Mononuclear cell (primary cell): ENCODE measurements around the gene LSM5.

DNA sequence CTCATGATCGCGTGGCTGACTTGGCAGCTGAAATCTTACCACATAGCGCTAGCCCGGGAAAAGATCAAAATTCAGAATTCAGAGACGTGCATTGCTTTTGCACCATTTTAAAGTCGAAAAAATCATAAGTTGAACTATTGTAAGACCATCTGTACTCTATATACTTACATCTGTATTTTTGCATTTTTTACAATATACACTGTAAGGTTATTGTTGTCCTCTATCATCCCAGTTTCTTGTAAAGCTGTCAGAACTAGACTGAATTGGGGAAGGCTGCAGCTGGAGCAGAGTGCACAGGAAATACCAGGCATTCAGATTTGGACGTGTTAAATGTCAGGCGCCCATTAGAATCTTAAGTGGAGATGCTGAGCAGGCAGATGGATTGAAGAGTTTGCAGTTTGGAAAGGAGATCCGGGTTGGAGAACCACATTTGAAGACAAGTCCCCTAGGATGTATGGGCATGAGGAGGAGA is 40.3 kb downstream of the MTURN start:
- RRBS: no CpG with 5 or more reads among the region's 9 CpGs

- RRBS: no CpG with 5 or more reads among the region's 3 CpGs
Measured at GRCh38 chr7:30179004-30179447, 44.2 kb downstream of the MTURN start.

DNA sequence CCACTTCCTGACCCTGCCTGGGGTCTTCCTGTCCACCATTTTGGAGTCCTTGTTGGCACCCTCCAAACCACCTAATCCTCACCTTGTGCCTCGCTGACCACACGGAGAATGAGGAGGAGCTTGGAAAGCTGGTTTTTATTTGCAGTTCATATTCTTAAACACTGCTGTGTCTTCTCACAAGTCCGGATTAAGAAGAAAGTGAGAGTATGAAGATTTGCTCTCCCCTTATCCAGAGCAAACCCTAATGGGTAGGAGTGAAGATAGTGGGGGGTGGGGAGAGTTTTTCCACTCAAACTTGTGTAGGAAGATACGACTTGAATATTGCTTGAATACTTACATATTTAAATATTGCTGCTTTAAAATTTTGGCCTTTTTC is 29.7 kb upstream of the GGCT start:
- RRBS: no CpG with 5 or more reads among the region's 4 CpGs

GRCh38 chr7:30632156-30632461 is 37.4 kb downstream of the GARS1 start:
- RRBS: no CpG with 5 or more reads among the region's 7 CpGs

DNA sequence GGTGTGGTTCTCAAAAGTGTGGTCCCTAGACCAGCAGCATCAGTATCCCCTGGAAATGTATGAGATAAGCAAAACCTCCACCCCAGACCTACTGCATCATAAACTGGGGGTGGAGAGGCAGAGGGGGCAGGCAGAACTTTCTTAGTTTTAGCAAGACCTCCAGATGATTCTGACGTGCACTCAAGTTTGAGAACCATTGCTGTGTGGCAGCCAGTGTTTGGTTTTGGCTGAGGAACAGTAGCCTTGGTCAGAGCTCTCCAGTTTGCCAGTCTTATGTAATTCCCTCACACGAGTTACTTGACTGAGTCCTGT is 38.4 kb downstream of the GARS1 start:
- RRBS: no CpG with 5 or more reads among the region's 2 CpGs

GRCh38 chr7:30681164-30681703 is 1.0 kb downstream of the CRHR2 start:
- RRBS: no CpG with 5 or more reads among the region's 11 CpGs

- RRBS: no CpG with 5 or more reads among the region's 6 CpGs
Measured at GRCh38 chr7:30755648-30755907, 3.6 kb downstream of the INMT start.

- RRBS: no CpG with 5 or more reads among the region's 15 CpGs
Measured at GRCh38 chr7:30907597-30908435, 3.8 kb upstream of the AQP1 start.

DNA sequence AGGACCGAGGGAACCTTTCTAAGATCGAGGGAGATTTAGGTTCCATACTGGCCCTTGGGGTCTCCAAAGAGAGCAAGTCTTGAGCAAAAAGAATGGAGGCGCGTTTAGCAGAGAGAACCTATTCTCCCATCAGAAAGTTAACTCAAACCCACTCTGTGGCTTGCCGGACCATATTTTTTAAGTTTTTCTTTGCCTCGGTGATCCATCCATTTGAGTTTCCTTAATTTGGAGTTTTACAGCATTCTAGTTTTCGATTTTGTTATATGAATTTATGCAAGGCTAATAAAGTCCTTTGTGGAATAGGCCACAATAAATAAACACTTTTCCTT is 8.0 kb downstream of the PPP1R17 start:
- RRBS: no CpG with 5 or more reads among the region's 7 CpGs

DNA sequence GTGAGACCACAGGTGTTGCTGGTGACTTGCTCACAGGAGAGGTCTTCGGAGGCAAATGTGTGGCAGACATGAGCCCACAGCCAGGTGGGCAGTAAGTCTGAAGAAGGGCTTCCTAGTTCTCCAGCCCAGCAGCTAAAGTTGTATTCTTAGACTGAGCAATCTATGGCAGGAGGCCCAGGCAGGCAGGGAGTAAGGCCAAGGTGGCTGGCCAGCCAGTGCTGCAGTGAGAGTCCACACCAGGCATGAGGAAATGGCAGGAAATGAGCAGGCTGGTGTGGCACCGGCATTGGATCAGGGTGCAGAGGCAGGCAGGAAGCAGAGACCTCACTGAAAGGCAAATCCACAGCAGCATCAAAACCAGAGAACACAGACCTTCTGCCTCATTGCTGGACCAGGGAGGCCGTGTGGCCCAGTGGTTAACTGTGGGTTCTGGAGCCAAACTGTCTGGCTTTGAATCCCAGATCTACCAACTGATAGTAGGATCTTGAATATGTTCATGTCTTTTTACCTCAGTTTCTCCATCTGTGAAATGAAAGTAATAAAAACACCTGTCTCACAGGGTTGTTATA is 84.7 kb upstream of the PDE1C start:
- RRBS: no CpG with 5 or more reads among the region's 3 CpGs

GRCh38 chr7:32283608-32284172 is 206.5 kb downstream of the LSM5 start:
- RRBS: no CpG with 5 or more reads among the region's 9 CpGs

- RRBS: 5% methylated on average over 12 of the region's 73 CpGs
Measured at GRCh38 chr7:32298635-32299713, 191.2 kb downstream of the LSM5 start.

- RRBS: 0% methylated on average over 4 of the region's 46 CpGs
Measured at GRCh38 chr7:32489849-32490850, at the start of gene LSM5. TSS of gene LSM5 (minus strand) at chr7:32490380.

DNA sequence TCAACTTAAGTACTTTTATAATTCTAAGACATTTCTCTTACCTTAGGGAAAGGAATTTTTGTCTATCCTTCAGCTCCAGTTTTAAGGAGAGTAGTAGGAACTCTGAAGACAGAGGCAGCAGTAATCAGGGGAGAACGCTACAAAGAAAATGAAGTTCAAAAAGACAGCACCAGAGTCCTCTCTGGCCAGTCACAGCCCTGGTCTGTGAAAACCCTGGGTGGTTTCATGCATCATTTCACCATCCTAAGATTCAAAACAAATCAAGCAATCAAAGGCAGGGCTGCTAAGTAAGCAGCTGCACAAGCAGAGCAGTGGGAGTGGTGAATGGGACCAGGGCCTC is 175.2 kb downstream of the AVL9 start:
- RRBS: no CpG with 5 or more reads among the region's 1 CpG

DNA sequence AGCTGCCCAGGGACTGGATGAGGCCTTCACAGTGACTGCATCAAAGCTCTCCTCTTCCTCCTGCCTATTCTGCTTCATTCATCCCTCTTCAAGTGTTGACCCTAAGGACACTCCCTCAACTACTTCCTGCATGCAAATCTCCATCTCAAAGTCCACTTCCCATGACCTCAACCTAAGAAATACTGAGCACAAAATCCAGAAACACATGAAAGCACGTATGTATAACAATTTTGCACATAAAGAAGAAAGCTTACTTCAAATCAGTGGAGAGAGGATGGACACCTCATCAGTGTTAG is 182.4 kb downstream of the AVL9 start:
- RRBS: no CpG with 5 or more reads among the region's 1 CpG

DNA sequence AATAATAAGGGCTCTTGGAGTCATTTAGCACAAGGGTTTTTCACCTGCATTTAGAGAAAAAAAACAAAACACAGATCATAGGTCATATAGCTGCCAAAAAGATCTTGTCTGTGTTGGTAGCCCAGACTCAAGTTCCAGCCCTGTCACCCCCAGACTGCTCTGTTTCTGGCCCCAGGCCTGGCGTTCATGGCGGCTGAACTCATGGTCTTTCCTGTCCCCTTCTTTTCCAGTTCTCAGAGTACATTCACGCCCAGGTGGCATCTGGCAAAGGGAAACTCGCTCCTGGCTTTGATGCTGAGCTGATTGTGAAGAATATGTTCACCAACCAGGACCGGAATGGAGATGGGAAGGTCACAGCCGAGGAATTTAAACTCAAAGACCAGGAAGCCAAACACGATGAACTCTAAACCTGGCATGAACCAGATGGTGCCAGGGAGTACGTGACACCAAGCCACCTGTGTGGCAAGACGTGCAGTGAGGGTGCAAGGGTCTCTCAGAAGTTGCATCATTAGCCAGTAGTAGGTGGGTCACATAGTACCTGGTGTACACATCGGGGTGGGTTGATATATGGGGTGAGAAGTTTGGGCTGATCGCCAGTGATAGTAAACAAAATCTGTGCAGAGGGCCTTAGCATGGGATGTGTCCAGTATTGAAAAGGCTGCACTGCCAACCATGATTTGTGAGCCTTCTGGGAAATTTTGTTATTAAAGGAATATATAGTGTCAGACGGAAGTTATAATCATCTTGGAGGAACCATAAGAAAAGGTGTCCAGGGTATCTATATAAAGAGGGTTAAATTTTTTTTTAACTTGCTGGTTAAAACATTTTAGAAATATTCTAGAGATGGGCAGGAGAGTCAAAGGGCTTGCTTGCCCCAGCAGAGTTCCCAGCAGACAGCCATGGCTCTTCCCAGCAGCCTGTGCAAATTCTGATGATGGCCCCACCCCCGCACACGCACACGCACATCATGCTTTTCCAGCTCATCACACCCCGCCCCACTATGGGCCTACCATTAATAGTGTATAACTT is 48.0 kb downstream of the FKBP9 start:
- RRBS: no CpG with 5 or more reads among the region's 16 CpGs

- RRBS: no CpG with 5 or more reads among the region's 9 CpGs
Measured at GRCh38 chr7:33040798-33041610, 21.6 kb downstream of the NT5C3A start.

GRCh38 chr7:33351673-33352073 is 222.3 kb downstream of the BBS9 start:
- RRBS: no CpG with 5 or more reads among the region's 8 CpGs

- RRBS: no CpG with 5 or more reads among the region's 3 CpGs
Measured at GRCh38 chr7:34036447-34036813, 131.1 kb downstream of the BMPER start.